ENCODE data around the genes MTERF2 and FICD.

DNA sequence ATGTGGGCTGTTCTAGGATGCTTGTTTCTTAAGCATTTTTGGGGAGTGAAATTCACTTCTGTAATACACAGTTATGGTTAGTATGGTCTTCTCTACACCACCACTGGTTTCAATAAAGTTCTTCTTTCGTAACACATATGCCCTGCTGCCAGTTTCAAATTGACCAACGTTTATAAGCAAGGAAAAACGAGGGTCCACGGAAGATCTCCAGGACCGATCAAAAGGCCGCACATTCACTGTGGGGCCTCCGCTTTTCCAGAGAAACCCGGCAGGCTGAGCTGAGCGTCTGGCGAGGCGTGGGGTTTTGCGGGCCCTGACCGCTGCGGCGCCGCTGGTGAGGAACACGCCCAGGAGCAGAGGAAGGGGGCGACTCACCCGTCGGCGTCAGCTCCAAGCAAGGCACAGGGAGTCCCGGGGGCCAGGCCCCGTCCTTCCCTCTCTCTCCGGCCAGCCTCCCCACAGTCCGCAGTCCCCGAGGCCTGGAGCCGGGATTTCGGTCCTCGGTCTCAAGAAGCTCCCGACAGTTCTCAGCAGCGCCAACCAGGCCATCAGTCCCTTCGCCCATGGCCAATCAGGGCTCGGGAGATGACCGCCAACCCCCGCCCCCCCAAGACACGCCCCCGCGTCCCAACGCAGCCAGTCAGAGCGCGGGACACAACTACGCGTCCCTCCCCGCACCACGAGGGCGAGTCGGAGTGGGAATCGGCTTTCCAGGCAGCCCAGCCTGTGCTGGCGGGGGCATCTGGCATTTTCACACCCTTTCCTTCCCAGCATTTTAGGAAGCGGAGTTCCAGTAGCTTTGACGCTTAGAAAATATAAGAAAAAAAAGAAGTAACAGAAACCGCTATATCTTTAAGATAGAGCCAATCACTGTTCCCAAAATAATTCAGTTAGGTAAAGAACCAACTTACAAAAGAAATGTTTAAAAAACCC is at the start of gene MTERF2:
Gene MTERF2 (minus strand): TSS at position 553 of the 933 bp plus-strand sequence.
- RRBS, 2 experiments: 2% methylated on average over 4 of the region's 52 CpGs

DNA sequence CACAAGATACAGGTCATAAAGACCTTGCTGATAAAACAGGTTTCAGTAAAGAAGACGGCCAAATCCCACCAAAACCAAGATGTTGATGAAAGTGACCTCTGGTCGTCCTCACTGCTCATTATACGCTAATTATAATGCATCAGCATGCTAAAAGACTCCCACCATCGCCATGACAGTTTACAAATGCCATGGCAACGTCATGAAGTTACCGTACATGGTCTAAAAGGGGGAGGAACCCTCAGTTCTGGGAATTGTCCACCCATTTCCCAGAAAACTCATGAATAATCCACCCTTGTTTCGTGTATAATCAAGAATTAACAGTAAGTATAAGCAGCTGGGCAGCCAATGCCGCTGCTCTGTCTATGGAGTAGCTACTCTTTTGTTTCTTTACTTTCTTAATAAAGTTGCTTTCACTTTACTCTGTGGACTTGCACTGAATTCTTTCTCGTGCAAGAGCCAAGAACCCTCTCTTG is 16.7 kb upstream of the CRY1 start:
- RRBS, 2 experiments: no CpG with 5 or more reads among the region's 9 CpGs

- RRBS, 2 experiments: no CpG with 5 or more reads among the region's 4 CpGs
These were observed 85.5 kb upstream of the CRY1 start for GRCh38 chr12:107178950-107179188.

DNA sequence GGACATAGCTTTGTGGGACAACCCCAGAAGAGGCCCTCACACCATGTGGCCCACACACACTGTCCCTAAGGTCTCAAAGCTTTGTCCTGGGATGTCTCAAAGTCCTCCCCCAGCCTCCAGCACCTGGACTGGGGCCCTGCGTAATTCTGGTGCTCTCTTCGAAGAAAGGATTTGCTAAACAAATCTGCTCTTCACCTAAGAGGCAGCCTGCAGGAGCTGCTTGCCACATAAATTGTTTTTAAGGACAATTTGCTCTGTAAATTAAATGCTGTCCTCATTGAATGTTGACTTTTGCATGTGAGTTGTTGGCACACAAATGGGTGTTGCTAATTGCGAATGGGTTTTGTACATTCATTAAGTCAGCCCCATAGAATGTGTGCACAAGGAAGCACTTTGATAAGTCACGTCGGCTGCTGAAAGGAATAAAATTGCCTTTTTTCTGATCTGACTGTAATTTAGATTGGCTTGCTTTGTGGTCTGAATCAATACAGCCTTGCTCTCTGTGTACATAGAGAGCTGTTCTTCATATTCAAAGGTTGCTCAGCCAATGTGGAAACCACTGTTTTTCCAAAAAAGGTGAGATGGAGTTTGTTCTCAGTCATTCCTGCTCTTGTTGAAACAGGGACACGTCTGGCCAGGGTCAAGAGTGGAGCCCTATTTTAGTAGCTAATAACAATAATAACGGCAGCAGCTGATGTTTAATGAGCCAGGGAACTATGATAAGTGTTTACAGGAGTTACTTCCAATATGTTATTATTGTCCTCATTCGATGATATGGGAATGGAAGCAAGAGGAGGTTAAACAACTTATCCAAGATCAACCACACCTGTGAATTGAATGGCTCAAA is 161.5 kb upstream of the PWP1 start:
- RRBS, 2 experiments: no CpG with 5 or more reads among the region's 8 CpGs

DNA sequence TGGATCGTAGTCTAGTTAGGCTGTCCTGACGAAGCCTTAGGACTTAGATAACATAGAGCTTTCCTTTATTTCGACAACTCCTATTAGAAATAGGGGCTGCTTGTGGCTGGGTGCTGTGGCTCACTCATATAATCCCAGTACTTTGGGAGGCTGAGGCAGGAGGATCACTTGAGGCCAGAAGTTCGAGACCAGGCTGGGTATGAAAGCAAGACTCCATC is 145.1 kb upstream of the PWP1 start:
- RRBS, 2 experiments: no CpG with 5 or more reads among the region's 4 CpGs

DNA sequence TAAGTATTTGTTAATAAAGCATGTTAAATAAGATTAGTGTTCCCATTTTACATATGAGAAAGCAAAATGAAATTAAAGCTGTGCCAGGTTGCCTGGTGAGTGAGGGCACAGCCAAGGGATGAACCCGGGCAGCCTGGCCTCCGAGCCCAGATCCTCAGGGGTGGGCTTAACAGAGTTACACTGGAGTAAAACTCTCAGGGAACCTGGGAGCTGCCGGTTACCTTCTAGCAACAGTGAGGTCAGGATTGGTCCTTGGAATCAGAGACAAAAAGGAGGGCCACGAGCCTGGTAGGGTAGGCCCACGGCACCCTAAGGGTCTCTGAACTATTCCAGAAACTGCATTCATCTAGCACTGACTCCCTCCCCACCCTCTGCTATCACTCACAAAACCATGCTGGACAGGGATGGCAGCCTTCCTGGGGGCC is 83.8 kb upstream of the PWP1 start:
- RRBS, 2 experiments: 94 to 100% methylated on average over 3 of the region's 5 CpGs

- RRBS, 2 experiments: 5 to 27% methylated on average over 8 to 12 of the region's 28 CpGs
These were observed 39.6 kb upstream of the PWP1 start for GRCh38 chr12:107645740-107646596.

DNA sequence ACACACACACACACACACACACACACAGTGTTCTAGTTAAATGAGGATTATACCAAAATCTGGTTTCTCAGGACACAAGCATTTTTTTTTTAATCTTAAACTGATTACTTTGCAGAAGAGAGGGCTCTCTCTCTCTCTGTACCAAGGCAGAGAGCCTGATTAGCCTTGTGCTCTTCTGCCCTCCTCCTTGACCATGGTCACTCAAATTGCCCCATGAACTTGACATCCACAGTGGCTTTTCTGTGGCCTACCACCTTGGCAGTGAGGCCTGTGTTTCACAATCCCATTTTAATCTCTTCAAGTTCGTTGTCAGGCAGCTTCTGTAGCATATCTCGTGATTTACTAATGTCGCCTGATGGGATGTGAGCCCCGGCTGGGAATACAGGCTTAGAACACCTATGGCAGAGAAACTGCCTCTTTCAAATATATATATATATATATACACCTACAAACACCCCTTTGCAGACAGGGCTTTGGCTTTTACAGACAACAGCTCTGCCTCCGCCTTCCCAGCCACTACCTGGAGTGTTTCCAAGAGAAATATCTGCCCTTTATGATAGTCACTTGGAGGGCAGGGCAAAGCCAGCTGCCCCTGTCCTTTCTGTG is 30.7 kb upstream of the PWP1 start:
- RRBS, 2 experiments: no CpG with 5 or more reads among the region's 5 CpGs

GRCh38 chr12:107731022-107732348 is 29.5 kb downstream of the PRDM4 start:
- RRBS, 2 experiments: no CpG with 5 or more reads among the region's 11 CpGs

DNA sequence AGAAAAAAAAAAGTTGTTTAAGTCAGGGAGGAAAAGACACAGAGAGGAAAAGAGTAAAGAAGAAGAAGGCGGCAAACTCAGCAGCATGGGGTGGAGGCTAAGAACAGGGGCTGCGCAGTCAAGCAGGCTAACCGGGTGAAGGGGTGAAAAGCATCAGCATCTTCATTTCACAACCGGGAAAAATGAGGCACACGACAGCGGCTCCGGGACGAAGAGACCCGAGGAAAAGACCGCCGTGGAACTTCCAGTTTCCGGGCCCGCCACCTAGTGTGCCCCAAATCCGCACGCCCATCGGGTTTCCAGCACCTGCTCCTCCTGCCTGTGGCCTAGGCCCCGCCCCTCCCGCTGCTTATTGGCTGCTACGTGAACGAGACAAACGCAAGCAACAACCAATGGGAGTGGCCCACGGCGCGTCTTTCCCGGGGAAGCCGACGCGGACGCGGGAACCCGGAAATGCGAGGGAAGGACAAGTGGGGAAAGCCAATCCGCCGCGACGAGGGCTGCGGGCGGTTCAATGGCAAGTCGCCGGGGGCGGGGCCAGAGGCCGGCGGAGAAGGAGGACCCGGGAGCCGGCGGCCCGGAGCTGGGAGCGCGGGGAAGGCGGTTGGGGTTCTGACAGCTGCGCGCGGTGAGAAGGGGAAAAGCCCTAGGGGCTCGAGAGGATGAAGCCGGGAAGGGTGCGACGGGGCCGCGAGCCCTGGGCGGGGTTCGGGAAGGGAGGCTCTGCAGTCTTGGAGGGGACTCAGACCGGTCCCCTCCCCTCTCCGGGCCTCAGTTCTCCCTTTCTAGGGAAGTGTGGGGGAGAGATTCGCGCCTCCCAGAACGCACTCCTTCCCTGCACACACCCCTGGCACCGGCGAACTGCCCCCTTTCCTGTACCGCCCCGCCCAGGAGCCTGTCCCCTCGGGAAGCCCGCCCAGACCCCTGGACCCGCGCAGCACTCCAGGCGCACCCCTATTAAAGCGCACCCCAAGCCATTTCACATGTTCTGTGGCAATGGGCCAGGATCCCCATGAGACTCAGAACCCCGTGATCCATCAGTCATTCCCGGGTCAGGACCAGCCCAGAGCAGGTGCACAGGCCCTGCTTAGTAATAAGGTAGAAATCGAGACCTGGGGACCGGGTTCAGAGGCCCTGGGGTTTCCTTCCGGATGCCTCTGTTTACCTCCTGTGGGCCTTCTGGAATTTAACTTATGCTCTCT is at the start of gene FICD:
Gene FICD (plus strand): TSS at position 544 of the 1,202 bp plus-strand sequence.
- RRBS, 2 experiments: 4 to 5% methylated on average over 29 to 30 of the region's 81 CpGs

DNA sequence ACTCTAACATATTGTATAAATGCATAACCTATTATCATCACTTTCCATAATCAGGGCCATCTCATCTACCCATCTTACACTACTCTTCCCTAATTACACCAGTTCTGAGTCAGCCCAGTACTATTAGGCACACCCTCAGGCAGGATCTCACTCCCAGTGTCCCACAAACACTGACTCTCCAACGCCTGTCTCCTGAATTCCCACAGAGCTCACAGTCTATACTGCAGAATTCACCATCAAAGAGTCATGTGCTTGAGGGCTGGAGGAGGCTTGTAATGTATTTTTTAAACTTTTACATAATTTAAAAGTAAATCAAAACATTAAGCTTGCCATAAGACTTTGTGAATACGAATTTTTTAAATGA is 10.1 kb downstream of the CORO1C start:
- RRBS, 2 experiments: no CpG with 5 or more reads among the region's 2 CpGs

- RRBS, 2 experiments: no CpG with 5 or more reads among the region's 4 CpGs
These were observed 2.0 kb downstream of the CORO1C start for GRCh38 chr12:108729425-108729634.

- RRBS, 2 experiments: 98 to 100% methylated on average over 5 to 6 of the region's 35 CpGs
These were observed 57.3 kb upstream of the CORO1C start for GRCh38 chr12:108788209-108789372.

GRCh38 chr12:108845913-108846888 is 11.2 kb downstream of the SSH1 start:
- RRBS, 2 experiments: no CpG with 5 or more reads among the region's 14 CpGs

GRCh38 chr12:108855465-108856205 is 1.7 kb downstream of the SSH1 start:
- RRBS, 2 experiments: no CpG with 5 or more reads among the region's 11 CpGs

DNA sequence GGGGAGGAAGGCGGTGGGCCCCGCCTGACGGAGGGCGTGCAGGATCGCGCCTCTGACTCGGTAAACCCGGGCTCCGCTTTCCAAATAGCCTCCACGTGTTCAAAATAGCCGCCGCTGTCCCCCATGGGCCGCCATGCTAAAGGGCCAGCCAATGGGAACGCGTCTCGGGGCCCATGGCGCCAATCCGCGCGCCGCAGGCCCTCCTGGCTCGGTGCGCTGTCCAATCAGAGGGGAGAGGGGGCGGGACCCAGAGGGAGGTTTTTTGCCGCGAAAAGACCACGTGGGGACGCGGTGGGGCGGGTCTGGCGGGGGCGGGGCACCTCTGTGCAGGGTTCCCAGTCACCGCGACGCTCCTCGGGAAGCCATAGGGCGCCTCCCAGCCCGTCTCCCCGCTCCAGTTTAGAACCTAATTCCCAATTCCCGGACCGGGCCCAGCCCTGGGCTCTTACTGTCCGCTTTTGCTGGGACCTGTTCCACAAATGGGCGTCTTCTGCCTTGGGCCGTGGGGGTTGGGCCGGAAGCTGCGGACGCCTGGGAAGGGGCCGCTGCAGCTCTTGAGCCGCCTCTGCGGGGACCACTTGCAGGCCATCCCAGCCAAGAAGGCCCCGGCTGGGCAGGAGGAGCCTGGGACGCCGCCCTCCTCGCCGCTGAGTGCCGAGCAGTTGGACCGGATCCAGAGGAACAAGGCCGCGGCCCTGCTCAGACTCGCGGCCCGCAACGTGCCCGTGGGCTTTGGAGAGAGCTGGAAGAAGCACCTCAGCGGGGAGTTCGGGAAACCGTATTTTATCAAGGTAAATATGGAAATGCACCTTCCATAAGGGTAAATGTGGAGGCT is 668 bp downstream of the UNG start:
- RRBS, 2 experiments: 2% methylated on average over 21 of the region's 67 CpGs

DNA sequence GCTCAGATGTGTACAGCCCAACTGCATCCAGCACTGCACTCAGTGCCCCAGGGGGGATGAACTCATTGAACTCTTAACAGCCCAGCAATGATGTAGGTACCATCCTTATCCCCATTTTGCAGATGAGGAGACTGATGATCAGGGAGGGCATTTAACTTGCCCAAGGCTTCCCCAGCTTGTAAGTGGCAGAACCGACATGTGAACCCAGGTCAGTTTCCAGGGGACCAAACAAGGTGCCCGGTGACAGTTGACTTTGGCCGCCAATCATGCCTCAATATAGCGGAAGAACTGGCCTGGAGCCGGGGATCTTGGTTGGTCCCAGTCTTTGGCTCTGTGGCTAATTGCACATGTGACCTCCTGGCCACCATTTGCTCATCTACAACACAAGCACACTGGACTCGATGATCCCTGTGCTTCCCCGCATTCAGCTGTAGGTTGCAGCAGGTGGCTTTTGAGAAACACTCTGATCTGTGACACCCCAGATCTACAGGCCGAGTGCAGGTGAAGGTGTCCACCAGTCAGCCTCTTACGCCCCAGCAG is 13.9 kb downstream of the ACACB start:
- RRBS, 2 experiments: 90 to 98% methylated on average over 4 of the region's 9 CpGs

GRCh38 chr12:109201167-109201975 is 85.0 kb downstream of the ACACB start:
- RRBS, 2 experiments: 92 to 96% methylated on average over 8 of the region's 25 CpGs

- RRBS, 2 experiments: no CpG with 5 or more reads among the region's 10 CpGs
These were observed 18.9 kb downstream of the FOXN4 start for GRCh38 chr12:109290254-109290509.

GRCh38 chr12:109310335-109310838 is 1.3 kb upstream of the FOXN4 start:
- RRBS, 2 experiments: no CpG with 5 or more reads among the region's 23 CpGs

Data from NT2/D1 (cell line).